ENCODE measurements around the gene LRATD1.

DNA sequence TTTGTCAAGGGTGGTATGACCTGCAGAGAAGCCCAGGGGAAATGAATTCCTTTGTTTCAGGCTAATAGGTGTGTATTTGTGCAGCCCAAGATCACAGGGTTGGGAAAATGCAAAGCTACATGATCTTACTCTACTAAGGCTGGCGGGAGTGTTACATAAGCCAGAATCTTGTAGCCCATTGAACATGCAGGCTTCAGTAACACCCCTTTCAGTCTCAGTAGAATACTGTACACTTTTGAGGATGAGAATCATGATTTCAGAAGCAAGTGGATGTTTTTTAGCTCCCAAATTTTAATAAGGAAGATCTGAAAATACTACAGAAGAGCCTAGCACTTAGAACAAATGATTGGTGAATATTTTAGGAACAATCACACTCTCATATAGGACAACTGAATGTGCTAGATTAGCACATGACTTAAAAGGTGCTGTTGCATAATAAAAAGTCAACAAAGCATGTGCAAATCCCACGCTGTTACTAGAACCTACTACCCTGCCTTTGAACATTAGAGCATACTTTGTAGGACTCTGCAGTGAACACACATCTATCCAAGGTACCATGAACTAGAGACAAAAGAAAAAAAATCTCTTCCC, 23.8 kb upstream of the LPIN1 start:
- PRO-cap = no peak
CAGE:
- cytosol, long polyA minus RNA = no peak
- cytosol, long polyA plus RNA = no peak
- long polyA plus RNA = no peak
- nucleus, long polyA minus RNA = no peak
- nucleus, long polyA plus RNA = no peak

- PRO-cap = no peak
CAGE:
- cytosol, long polyA minus RNA = no peak
- cytosol, long polyA plus RNA = no peak
- long polyA plus RNA = no peak
- nucleus, long polyA minus RNA = no peak
- nucleus, long polyA plus RNA = no peak
These were observed 2.3 kb downstream of the LPIN1 start for GRCh38 chr2:11748433-11749490.

DNA sequence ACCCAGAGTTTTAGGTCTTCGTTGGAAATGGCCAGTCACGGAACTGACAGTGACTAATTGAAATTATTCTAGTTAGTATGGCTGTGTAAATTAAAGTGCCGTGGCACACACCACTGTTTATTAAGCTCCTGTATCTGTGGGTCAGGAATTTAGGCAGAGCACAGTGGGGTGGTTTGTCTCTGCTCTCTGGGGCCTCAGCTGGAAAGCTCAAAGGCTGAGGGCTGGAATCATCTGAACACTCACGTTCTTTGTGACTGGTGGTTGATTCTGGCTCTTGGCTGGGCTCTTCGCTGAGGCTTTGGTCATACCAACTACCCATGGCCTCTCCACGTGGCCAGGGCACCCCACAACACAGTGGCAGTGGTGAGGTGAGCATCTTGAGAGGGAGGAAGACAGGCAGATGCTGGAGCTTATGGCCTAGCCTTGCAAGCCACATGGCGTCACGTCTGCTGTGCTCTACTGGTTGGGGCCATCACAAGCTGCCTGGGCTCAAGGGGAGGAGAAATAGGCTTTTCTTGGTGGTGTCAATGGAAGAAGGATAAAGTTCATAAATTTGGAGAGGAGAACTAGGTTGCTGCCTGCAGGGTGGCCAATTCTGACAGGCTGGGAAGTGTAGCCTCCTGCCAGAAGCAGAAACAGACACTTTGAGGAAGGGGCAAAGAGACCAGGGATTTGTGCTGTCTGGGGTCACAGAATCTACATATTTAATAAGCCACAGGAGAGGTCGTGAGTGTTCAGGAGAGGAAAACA, 19.6 kb downstream of the LPIN1 start:
- PRO-cap = no peak
CAGE:
- cytosol, long polyA minus RNA = no peak
- cytosol, long polyA plus RNA = no peak
- long polyA plus RNA = no peak
- nucleus, long polyA minus RNA = no peak
- nucleus, long polyA plus RNA = no peak

DNA sequence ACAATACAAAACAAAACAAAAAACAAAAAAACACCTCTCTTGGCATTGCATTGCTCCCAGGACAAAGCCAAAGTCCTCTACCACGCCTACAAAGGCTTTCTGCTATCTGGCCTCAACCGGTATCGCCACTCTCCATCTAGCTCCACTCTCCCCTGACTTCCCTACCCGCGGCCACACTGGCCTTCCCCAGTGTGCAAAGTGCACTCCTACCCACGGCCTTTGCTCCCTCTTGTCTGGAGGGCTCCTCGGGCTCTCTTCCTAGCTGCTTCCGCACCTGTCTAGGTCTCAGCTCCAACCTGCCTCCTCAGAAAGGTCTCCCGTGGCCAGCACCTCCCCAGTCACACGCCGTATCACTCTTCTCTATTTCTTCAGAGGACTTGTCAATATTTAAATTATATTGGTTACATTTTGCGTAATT, 332.9 kb downstream of the LPIN1 start:
- PRO-cap = no peak
CAGE:
- cytosol, long polyA minus RNA = no peak
- cytosol, long polyA plus RNA = no peak
- long polyA plus RNA = no peak
- nucleus, long polyA minus RNA = no peak
- nucleus, long polyA plus RNA = no peak

DNA sequence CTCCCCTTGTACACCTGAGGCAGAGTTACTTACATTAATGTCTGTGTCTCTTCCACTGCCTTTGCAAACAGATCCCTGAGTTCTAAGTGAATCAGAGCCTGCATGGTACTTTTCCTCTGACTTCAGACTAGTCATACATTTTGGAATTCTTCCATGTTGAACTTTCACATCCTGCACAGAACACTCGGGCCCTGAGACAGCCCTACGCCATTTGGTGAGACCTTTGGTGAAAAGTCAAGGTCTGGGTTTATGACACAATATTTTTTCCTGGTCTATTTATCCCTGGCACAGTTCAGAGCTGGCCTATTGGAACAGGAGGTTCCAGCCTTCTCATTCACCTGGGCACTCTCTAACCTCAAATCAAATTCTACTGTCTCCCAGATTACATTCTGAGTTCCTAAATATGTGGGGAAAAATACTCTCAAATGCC, 398.6 kb upstream of the TRIB2 start:
- PRO-cap = no peak
CAGE:
- cytosol, long polyA minus RNA = no peak
- cytosol, long polyA plus RNA = no peak
- long polyA plus RNA = no peak
- nucleus, long polyA minus RNA = no peak
- nucleus, long polyA plus RNA = no peak

DNA sequence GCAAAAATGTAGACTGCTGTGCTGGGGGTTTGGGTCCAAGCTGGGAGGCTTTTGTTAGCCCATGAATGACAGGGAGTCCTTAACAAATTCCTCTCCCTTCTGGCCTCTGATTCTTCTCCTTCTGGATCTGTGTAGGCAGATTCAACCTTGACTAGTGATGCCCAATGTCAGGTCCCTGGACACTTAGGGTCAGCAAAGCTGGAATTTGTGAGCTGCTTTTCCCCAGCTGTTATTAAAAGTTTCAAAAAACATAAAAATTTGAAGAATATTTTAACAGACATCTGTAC, 335.1 kb upstream of the TRIB2 start:
- PRO-cap = no peak
CAGE:
- cytosol, long polyA minus RNA = no peak
- cytosol, long polyA plus RNA = no peak
- long polyA plus RNA = no peak
- nucleus, long polyA minus RNA = no peak
- nucleus, long polyA plus RNA = no peak

DNA sequence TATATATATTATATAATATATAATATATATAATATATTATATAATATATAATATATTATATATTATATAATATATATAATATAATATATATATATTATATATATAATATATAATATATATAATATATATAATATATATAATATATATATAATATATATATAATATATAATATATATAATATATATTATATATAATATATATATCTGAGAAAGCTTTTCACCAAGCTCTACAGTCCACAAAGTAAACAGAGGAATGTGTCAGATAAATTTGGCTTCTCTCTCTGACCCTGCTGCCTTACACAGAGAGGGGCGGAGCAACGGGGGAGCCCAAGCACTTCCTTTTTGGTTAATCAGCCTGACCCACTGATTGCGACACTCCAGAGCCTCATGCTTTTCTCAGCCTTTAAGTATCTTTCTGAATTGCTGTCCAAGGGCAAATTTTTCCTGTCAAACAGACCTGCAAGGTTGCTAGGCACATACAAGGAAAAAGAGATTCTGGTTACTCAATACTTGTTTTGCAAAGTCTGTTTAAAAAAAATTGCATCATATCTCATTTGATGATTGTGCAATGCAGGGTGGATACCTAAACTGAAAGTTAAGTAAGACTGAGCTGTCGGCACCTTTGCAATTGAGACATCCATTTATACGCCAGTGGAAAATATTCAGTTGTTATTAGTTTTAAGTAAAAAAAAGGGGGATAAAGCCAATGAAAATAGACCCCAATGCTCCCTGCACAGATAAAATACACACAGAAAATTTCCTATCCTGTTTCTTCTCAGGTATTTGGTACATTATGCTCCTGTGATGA, 260.5 kb upstream of the TRIB2 start:
- PRO-cap = no peak
CAGE:
- cytosol, long polyA minus RNA = no peak
- cytosol, long polyA plus RNA = no peak
- long polyA plus RNA = no peak
- nucleus, long polyA minus RNA = no peak
- nucleus, long polyA plus RNA = no peak

- PRO-cap = no peak
CAGE:
- cytosol, long polyA minus RNA = no peak
- cytosol, long polyA plus RNA = no peak
- long polyA plus RNA = no peak
- nucleus, long polyA minus RNA = no peak
- nucleus, long polyA plus RNA = no peak
These were observed 215.4 kb upstream of the TRIB2 start for GRCh38 chr2:12501347-12501787.

DNA sequence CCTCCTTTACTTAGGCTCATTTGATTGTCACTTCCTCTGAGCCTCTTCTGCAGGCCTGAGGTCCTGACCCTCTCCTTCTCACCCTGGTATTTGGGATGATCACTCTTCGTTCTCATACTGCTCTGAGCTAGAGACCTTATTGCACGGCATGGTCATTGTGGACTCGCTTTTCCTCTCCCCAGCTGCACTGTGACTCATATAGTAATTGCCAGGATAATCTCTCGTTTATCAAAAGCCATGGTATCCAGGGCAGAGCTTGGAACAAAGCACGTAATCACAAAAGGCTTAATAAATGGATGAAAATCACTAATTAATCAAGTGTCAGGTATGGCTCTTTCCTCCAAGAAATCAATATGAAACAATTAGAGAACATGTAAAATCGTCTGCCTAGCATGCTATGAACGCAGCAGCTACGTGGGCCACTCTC, 40.9 kb upstream of the TRIB2 start:
- PRO-cap = bidirectional peak, plus-strand start at position 238 of the sequence, minus-strand start at position 191 of the sequence
CAGE:
- cytosol, long polyA minus RNA = no peak
- cytosol, long polyA plus RNA = no peak
- long polyA plus RNA = no peak
- nucleus, long polyA minus RNA = no peak
- nucleus, long polyA plus RNA = no peak

DNA sequence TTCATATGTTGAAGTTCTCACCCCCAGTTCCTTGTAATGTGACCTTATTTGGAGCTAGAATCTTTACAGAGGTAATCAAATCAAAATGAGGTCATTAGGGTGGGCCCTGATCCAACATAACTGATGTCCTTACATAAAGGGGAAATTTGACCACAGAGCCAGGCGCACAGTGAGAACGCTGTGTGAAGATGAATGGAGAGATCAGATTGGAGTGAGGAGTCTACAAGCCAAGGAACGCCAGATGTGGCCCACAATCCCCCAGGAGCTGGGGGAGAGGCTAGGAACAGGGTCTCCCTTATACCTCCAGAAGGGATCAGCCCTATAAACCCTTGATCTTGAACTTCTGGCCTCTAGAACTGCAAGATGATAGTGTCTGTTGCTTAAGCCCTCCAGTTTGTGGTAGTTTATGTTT, 31.5 kb upstream of the TRIB2 start:
- PRO-cap = no peak
CAGE:
- cytosol, long polyA minus RNA = no peak
- cytosol, long polyA plus RNA = no peak
- long polyA plus RNA = no peak
- nucleus, long polyA minus RNA = no peak
- nucleus, long polyA plus RNA = no peak

GRCh38 chr2:12710225-12710945, 6.4 kb upstream of the TRIB2 start:
- PRO-cap = no peak
CAGE:
- cytosol, long polyA minus RNA = no peak
- cytosol, long polyA plus RNA = no peak
- long polyA plus RNA = no peak
- nucleus, long polyA minus RNA = no peak
- nucleus, long polyA plus RNA = no peak

- PRO-cap = bidirectional peak, plus-strand start at chr2:12717416, minus-strand start at chr2:12717560; bidirectional peak, plus-strand start at chr2:12717847, minus-strand start at chr2:12717875
CAGE:
- cytosol, long polyA minus RNA = no peak
- cytosol, long polyA plus RNA = no peak
- long polyA plus RNA = no peak
- nucleus, long polyA minus RNA = no peak
- nucleus, long polyA plus RNA = no peak
These were observed 881 bp downstream of the TRIB2 start for GRCh38 chr2:12717322-12718311.

DNA sequence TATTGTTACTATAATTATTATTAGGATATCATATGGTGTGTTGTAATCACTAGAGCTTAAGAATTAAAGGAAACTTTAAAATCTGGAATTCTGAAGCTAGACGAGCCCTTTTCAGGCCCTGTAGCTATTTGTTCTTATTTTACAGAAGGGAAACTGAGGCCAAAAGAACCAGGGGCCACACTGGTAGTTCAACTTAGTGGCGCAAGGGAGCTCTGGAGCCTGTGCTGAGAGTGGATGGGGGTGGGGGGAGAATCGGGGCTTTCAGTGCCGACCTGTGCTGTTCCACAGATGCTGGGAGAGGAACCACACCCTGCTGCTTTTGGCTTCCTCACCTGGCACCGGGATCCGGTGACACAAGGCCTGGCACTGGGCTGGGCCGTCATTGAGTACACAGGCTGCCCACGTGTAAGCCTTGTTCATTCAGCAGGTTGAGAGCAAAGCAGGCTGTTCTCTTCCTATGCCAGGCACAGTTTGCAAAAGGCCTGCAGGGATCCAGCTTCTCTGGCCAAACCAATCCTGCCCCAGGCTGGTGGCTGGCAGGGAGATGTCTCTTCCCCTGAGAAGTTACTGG, 17.0 kb downstream of the TRIB2 start:
- PRO-cap = no peak
CAGE:
- cytosol, long polyA minus RNA = no peak
- cytosol, long polyA plus RNA = no peak
- long polyA plus RNA = no peak
- nucleus, long polyA minus RNA = no peak
- nucleus, long polyA plus RNA = no peak

DNA sequence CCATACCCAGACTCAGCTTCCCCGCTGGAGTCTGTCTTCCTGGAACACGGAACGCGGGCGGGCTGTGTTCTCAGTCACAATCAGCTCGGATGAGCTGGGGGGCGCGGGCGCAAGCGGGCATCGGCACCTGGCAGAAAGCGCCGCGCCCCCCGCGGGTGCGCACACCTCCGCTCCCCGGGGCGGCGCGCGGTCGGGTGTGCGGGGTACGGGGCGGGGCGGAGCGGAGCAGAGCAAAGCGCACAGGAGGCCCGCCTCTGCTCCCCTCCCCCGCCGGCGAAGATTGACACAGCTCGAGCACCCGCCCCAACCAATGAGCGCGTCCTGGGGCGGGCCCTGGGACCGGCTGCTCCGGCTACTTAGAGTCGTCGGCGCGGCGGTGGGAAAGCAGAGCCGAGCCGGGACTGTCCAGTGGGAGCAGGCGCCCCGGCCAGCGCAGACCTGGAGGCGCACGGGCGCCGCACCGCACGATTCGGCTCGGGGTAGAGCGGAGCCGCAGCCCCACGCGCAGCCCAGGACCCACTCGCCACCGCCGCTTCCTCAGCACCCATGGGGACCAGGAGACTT, at the start of gene LRATD1:
Gene LRATD1, plus strand, starts transcription at position 382 of the 564 bp plus-strand sequence.
- PRO-cap = unidirectional peak, plus-strand start at position 387 of the sequence
CAGE:
- cytosol, long polyA minus RNA = no peak
- cytosol, long polyA plus RNA = no peak
- long polyA plus RNA = no peak
- nucleus, long polyA minus RNA = no peak
- nucleus, long polyA plus RNA = no peak

GRCh38 chr2:15170261-15170812, 390.8 kb downstream of the NBAS start:
- PRO-cap = bidirectional peak, plus-strand start at chr2:15170509, minus-strand start at chr2:15170401
CAGE:
- cytosol, long polyA minus RNA = no peak
- cytosol, long polyA plus RNA = no peak
- long polyA plus RNA = no peak
- nucleus, long polyA minus RNA = no peak
- nucleus, long polyA plus RNA = no peak

DNA sequence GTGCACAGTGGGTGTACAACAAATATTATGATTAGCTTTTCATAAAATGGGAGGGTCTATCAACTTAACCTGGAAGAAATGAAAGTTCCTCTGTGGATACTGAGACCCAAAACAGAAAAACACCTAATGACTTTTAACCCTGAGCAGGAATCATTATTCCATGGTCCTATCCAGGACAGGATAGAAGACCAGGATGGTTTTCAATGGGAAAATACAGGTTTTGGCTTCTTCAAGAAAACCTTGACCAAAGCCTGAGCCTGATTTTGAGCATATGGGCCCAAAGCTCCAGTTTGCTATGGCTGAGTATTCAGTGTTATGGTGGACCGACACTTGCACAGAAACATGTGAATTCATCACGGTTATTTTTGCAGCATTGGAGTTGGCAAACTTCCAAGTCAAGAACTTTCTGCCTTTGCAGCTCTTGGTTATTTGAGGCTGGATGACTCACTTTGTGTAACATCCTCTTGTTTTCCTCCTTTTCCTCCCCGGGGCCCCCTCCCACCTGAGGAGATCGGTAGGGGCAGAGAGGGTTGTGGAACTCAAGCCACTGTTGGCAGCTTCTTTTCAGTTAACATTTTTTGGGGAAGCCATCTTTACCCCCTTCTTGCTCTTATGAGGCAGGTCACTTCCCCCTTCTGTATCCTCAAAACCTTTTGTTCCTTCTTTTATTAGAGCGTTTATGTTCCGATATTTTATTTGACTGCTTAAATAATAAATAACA, 48.5 kb downstream of the DDX1 start:
- PRO-cap = unidirectional peak, plus-strand start at position 505 of the sequence
CAGE:
- cytosol, long polyA minus RNA = no peak
- cytosol, long polyA plus RNA = no peak
- long polyA plus RNA = no peak
- nucleus, long polyA minus RNA = no peak
- nucleus, long polyA plus RNA = no peak

- PRO-cap = unidirectional peak, minus-strand start at chr2:15750046
CAGE:
- cytosol, long polyA minus RNA = no peak
- cytosol, long polyA plus RNA = no peak
- long polyA plus RNA = no peak
- nucleus, long polyA minus RNA = no peak
- nucleus, long polyA plus RNA = no peak
These were observed 158.1 kb downstream of the DDX1 start for GRCh38 chr2:15749803-15750176.

DNA sequence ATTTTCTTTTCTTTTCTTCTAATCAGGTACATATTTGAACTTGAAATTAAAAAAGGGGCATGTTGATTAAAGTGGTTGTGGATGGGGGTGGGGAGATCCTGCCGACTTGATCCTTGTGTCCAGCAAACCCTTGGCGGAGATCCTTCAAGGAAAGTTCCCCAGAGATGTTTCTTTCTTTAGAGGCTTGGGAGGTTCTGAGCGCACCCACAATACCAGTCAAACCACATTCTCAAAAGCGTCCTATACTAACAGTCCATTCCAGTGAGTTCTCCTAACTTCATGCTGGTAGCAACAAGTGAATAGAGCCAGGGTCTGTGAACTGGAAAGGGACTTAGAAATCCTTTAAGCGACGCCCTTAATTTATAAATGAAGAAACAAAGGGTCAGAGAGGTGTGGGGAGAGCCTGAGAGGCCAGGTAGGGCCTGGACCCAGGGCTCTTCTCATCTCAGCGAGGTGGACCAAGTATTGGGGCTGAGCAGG, 49.3 kb downstream of the MYCN start:
- PRO-cap = no peak
CAGE:
- cytosol, long polyA minus RNA = no peak
- cytosol, long polyA plus RNA = no peak
- long polyA plus RNA = no peak
- nucleus, long polyA minus RNA = no peak
- nucleus, long polyA plus RNA = no peak

DNA sequence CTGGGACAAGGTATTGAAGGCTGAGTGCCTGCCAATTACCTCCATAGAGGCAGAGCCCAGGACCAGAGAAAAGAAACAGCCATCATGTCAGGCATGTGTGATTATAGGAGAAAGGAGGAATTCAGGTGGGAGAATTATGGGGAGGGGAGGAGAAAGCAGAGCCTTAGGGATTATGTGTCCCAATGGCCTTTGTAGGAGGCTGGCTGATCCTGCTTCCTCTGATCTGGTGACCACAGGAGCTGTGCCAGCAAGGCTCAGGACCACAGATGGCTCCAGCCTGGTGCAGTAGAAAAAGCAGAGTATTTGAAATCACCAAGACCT, 121.0 kb downstream of the MYCN start:
- PRO-cap = no peak
CAGE:
- cytosol, long polyA minus RNA = no peak
- cytosol, long polyA plus RNA = no peak
- long polyA plus RNA = no peak
- nucleus, long polyA minus RNA = no peak
- nucleus, long polyA plus RNA = no peak

DNA sequence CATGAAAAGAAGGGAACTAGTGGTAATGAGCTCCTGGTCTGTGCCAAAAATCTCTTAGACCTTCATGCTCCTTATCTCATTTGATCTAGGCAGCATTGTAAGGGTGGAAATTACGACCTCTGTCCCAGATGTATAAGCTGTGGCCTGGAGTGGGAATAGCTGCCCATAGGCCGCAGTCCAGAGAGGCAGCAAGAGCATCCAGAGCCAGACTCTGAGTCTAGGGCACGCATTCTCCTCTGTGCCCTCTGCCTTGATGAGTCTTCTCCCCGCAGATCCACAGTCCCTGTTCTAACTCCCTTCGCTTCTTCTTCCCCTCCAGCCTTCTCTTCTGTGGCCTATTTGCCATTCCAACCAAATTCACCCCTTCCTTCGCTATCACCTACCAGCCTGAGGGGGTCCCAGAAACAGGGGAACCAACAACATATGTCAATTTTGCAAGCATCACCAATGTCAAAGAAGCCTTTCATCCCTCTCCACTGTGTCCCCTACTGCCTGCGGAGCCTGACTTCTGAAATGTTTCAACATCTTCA, 304.7 kb downstream of the MYCN start:
- PRO-cap = no peak
CAGE:
- cytosol, long polyA minus RNA = no peak
- cytosol, long polyA plus RNA = no peak
- long polyA plus RNA = no peak
- nucleus, long polyA minus RNA = no peak
- nucleus, long polyA plus RNA = no peak

Measured in endothelial cell of umbilical vein (primary cell).